Zone of skin (tissue), 1 donor: ENCODE measurements around the gene CLIC2.

GRCh38 chrX:155330847-155331430, 3.5 kb downstream of the CLIC2 start:
- RRBS = no CpG with 5 or more reads among the region's 4 CpGs

GRCh38 chrX:155334354-155334893, at the start of gene CLIC2:
CLIC2 (minus strand) TSS chrX:155334614.
- RRBS = no CpG with 5 or more reads among the region's 6 CpGs

DNA sequence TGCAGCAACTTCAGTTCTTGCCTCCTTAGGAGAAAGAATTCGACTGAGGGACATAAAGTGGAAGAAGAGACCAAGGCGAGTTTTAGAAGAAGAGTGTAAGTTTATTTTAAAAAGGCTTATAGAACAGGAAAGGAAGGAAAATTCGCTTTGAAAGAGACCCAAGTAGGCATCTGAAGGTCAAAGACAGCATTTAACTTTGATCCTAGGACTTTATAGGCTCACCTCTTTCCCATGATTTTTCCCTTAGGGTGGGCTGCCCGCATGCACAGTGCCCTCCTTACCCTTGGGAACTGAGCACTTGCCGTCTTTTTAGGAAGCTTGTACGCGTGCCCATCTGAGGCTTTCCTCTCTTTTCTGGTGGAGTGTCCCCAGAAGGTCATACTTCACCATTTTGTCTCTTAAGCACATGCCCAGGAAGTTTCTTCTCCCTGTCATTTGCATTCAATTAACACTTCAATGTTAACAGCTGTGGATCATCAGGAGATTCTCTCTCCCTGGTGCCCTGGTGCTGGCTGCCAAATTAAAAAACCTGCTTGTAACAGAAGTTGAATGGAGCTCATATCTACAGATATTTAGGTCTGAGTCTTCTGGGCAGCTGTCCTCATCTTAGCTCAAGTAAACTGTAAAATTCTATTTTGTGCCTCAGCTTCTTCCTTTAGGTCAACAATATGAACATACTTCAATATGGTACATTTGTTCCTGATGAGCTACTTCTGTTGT, 38.4 kb upstream of the IL9R start:
- RRBS = no CpG with 5 or more reads among the region's 7 CpGs